Karpas-422 (cell line): Measurements from ENCODE around the genes DLX3 and LRRC59.

- PRO-cap: no peak
- RAMPAGE, long total RNA: no peak
Observed at GRCh38 chr17:49833216-49833716, 14.6 kb downstream of the TAC4 start.

DNA sequence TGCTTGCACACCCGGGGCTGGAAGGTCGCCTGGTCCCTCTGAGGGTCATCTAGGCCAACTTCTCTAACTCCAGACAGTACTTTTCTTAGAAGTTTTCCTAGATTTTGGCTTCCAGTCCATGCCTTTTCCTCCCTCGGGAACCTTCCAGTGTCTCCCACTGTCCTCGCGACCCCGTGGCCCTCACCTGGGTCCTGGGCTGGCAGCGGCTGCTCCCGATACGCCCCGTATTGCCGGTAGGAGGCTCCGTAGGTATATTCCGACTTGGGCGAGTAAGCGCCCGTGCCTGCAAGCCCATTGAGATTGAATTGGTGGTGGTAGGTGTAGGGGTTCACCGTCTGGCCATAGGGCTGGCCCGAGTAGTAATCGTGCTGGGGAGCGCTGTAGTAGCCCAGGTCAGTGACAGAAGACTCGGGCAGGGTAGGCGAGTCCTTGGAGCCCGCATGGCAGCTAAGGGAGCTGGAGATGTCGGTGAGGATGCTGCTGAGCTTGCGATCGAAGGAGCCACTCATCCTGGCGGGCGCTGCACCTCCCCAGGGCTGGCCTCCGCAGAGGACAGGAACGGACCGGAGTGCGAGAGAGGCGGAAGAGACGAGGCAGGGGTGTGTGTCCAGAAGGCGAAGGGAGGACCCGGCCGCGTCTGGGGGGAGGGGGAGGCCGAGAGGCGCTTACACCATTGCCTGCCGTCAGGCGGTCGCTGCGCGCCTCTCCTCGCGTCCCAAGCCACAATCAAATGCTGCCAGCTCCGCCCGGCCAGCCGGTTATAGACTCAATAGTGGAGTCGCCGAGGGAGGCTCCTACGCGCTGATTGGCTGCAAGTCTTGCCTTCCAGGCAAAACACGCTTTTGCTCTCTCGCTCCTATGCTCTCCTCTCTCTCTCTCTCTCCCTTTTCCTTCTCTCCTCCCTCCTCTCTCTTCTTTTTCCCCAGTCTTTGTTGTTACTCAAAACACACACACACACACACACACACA lies at the start of gene DLX3:
TSS of gene DLX3 (minus strand) at position 735 of the 969 bp plus-strand sequence.
- PRO-cap: no peak
- RAMPAGE, long total RNA: no peak

DNA sequence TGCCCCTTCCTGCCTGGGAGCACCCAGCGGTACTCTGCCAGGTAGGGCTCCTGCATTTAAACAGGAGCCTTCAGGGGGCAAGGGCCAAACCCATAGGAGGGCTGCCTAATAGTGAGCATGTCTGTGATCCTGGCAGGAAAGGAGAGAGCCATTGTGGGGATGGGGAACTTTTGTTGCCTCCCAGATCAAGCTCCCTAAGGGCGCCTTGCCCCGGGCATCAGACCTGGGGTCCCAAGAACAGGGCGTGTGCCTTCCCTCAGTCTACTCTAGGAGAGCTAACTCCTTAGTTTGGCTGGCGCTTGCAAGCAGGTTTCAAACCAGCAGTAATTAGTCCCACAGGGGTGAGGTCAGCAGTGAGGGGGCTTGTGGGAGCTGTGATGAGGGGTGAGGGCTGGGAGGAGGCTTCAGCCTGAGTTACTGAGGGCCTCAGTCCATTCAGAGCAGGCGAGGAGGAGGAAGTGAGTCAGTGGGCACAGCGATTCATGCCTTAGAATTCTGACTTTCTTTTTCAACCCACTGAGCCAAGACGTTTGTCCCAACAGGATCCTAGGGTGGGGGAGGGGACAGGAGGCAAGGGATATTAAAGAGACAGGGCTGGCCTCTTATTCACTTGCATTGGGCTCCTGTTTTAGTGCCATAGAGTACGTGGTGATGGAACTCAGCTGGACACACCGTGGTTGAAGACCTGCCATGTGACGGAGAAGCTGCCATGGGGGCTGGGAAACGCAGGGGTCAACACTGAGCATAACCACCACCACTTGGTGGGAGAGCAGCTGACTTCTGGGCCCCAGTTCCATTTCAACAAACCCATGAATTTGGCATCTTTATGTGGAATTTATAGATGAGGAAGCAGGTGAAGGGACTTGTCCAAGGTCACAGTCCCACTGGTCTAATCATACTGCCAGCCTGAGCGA lies 8.4 kb upstream of the ITGA3 start:
- PRO-cap: no peak
- RAMPAGE, long total RNA: no peak

DNA sequence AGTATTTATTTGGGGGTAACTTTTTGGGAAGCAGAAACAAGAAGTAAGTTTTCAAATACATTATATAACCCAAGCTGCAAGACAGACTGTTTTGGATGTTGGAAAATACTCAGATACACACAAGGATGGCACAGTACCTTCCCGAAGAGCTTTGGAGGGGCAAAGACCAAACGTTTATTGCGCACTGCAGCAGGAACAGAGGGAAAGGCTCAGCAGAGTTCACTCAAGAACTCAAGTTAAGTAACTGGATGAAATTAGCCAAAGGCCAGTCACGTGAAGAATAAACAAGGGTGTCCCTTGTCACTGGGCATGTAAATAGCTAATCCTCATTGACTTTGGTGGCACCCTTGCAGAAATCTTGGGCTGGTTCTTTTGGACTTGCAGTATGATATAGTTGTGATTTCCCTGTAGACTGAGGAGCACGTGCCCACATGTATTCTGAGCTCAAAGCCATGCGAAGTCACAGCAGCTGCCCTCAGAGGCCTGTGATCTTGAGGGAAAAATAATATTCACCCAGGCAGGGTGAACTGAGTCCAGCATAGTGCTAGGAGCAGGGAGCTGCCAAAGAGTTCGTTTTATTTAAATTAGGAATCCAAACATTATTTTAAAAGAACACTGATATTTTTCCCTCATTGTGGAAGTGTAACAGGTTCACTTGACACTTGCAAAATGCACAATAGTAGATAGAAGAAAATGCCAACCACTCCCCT lies 2.9 kb downstream of the PDK2 start:
- PRO-cap: no peak
- RAMPAGE, long total RNA: no peak

- PRO-cap: no peak
- RAMPAGE, long total RNA: no peak
Observed at GRCh38 chr17:50114714-50115613, 15.0 kb downstream of the SAMD14 start.

DNA sequence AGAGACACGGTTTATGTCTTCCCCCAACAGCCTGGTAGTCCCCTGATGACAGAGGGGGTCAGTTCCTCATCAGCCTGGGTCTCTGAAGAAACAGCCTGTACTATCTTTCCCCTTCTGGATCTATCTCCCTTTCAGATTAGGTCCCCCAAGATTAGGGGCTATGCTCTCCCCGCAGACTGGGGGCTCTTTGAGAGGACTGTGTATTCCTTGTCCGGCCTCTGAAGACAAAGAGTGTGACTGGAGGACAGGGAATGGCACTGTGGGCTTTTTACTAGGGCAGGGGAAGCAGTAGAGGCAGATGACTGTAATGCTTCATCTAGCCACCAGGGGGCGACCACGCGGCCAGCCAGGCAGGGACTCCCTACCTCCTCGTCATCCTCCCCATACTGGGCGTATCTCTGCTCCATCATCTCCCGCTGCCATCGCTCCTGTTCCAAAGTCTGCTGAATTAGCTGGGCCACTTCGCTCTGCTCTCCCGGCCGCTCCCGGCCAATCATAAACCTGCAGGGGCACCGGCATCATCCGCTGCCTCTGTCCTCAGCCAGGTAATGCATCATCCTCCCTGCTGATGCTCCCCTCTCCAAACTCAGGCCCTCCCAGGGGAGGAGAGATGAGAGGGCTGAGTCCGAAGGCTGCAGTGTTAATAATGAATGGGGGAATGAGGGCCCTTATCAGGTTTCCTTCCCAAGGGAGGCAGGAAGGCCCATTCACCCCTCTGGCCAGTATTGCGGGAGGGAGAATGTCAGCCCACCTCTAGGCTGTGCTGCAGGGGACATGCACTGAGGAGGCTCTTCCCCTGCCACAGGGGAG lies 10.0 kb upstream of the SAMD14 start:
- PRO-cap: no peak
- RAMPAGE, long total RNA: no peak

DNA sequence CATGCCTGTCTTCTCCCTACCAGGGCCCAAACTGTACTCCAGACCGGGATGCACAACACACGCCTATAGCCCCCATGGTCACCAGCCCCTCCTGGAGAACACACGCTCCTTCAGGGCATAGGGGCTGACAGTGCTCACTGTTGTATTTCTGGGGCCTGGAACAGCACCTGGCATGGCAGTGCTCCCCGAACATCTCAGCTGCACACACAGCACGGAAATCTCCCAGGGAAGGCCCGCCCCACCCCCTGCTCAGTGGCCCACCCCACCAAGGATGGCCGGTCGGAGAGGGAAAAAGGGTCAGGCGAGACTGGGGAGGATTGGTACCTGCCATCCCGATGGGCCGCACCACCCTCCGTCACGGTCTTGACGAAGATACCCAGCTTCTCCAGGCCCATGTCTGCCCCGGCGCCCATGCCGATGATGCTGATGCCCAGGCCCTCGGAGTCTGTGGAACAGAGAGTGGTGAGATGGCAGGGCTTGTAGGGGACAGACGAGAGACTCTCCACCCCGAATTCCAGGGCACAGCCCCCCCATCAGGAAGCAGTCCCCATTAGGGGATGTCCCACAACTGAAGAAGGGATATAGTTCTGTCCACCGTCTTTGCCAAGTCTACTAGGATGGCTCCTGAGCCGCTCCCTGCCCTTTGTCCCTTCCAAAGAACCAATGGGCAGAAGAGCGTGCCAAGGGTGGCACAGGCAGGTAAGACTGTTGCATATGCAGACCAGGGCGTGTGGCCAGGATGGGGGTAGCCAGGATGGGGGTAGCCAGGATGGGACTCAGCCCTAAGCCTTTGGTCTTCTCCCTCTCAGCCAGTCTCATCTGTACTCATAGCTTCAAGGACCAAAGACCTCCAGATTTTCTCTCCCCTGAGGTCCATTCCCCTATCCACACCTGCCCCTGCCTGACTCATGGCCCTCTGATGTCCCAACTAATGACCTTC lies 6.9 kb downstream of the PPP1R9B start:
- PRO-cap: no peak
- RAMPAGE, long total RNA: no peak

DNA sequence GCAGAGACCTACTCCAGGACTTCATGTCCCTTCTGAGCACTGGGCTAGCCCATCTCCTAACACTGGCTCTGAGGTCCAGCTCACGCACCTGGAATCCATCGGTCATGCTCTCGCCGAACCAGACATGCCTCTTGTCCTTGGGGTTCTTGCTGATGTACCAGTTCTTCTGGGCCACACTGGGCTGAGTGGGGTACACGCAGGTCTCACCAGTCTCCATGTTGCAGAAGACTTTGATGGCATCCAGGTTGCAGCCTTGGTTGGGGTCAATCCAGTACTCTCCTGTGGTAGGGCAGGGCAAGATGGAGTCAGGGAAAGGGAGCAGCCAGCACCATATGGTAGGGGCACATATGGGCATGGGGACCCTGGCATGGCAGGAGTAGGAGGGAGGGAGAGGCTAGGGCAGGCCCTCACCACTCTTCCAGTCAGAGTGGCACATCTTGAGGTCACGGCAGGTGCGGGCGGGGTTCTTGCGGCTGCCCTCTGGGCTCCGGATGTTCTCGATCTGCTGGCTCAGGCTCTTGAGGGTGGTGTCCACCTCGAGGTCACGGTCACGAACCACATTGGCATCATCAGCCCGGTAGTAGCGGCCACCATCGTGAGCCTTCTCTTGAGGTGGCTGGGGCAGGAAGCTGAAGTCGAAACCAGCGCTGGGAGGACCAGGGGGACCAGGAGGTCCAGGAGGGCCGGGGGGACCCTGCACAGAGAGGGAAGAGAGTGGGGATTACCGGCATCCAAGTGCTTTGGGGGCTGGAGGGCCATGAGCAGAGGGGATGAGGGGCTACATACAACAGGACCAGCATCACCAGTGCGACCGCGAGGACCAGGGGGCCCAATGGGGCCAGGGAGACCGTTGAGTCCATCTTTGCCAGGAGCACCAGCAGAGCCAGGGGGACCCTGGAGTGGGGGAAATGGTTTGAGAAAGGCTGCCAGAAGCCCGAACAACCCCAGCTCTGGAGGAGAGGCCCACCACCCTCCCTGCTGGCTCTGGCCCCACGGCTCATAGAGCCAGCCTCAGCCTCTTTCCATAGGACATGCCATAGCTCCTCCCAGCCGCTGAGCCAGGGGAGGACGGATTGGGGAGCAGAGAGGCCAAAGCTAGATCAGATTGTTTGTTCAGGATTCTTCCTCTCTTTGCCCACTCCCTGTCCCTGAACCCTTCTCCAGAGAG lies 14.8 kb downstream of the COL1A1 start:
- PRO-cap: no peak
- RAMPAGE, long total RNA: no peak

- PRO-cap: no peak
- RAMPAGE, long total RNA: no peak
Observed at GRCh38 chr17:50210775-50211327, 9.4 kb upstream of the COL1A1 start.

GRCh38 chr17:50270973-50271757 lies 3.1 kb upstream of the TMEM92 start:
- PRO-cap: no peak
- RAMPAGE, long total RNA: no peak

DNA sequence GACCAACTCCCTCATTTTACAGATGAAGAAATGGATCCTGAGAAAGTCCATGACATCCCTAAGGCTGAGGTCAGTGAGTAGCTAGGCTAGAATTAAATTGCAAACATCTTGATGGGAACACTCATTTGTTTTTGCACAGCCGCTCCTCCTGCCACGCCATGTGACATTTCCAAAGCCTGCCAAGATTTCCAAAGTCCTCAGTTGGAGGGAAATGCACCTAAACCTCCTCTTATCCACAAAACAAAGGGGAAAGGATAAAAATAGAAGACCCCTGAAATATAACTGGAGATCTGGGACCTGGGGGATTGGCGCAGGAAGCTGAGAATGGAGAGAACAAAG lies 15.0 kb downstream of the TMEM92 start:
- PRO-cap: no peak
- RAMPAGE, long total RNA: no peak

GRCh38 chr17:50396969-50397784 lies at the start of gene LRRC59:
LRRC59 (minus strand) TSS chr17:50397523.
- PRO-cap: bidirectional peak, plus-strand start at chr17:50397635, minus-strand start at chr17:50397500
- RAMPAGE, long total RNA: start-site peak on the minus strand at chr17:50397474-50397508, 114 and 24 reads in 2 replicates

DNA sequence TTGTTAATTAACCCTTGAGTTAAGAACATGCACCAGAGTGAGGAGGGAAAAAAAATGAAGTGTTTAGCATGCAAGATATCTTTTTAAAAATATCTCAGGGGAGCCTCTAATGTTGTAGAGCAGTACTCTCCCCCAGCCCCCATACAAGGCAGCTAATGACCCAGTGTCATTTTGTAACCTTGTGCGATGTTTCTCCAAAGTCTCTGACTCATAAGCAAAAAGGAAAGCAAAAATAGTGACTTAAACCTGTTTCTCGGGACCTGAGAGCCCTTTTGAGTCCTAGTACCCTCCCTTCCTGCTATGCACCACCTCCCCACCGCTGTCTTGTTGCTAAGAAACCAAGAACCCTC lies 2.8 kb downstream of the MYCBPAP start:
- PRO-cap: no peak
- RAMPAGE, long total RNA: no peak

DNA sequence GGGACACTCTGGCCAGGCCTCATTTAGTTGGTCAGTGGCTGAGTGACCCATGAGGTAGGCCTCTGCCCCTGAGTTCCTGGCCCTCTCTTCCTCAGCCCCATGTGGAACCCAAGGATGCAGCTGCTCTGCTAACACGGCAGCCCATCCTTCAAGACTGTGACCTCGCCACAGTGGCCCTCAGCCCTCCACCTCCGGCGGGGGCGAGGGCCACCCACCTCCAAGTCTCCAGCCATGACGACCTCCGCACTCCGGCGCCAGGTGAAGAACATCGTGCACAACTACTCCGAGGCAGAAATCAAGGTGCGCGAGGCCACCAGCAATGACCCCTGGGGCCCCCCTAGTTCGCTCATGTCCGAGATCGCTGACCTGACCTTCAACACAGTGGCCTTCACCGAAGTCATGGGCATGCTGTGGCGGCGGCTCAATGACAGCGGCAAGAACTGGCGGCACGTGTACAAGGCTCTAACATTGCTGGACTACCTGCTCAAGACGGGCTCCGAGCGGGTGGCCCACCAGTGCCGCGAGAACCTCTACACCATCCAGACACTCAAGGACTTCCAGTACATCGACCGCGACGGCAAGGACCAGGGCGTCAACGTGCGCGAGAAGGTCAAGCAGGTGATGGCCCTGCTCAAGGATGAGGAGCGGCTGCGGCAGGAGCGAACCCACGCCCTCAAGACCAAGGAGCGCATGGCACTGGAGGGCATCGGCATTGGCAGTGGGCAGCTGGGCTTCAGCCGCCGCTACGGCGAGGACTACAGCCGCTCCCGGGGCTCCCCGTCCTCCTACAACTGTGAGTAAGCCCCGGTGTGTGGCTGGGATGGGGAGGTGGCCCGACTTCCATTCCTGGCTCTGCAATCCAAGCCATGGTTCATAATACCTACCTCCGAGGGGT lies 4.0 kb downstream of the EPN3 start:
- PRO-cap: no peak
- RAMPAGE, long total RNA: no peak

GRCh38 chr17:50721034-50721552 lies 1.7 kb downstream of the LUC7L3 start:
- PRO-cap: no peak
- RAMPAGE, long total RNA: no peak

GRCh38 chr17:50746391-50746848 lies 20.9 kb downstream of the ANKRD40CL start:
- PRO-cap: no peak
- RAMPAGE, long total RNA: no peak

- PRO-cap: no peak
- RAMPAGE, long total RNA: no peak
Observed at GRCh38 chr17:50834420-50835442, 655 bp upstream of the WFIKKN2 start.

DNA sequence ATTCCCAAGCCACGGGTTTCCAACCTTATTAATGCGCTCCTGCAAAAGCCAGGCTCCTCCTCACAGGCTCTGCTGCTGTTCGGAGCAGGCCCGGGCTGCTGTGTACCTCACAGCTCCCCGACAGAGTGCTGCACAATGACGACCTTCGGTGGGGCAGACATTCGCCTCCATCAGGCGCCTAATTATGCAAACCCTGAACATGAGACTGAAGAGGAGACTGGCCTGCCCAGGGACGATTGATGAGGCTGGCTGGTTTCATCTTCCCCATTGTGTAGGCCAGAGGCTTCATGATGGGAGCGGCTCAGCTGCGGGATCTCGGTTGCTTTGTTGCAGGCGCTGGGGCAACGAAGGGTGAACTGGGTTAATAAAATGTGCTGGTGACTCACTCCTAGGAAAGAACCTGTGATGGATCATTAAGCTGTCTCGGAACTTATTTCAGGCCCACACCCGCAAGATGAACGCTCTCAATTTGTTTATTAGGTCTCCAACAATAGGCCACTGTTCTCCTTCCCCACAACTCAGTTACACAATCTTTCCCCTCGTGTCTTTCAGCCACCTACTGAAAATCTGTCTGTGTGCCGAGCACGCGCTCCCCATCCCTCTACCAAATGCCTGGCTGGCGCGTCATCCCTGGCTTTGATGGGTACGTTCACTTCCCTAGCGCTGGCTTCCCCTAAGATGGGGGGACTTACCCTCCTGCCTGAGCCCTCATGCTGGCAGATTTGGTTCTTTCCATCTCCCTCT lies 27.2 kb upstream of the TOB1 start:
- PRO-cap: no peak
- RAMPAGE, long total RNA: no peak

DNA sequence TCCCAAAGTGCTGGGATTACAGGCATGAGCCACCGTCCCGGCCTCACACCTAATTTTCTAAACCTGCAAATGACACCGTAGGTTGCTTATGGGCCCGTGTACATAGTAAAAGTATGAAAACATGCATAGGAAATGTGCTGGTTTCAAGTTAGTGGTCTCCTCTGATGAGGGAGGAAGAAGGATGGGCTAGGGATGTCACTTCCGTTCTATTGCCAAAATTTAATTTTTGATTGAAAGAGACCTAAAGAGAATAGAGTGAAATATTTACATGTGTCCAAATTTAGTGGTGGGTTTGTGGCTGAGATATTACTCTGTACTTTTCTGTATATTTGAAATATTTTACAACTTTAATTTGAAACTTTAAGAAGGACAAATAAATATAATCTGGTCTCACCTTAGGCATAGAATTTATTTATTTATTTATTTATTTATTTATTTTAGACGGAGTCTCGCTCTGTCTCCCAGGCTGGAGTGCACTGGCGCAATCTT lies 47.8 kb upstream of the TOB1 start:
- PRO-cap: no peak
- RAMPAGE, long total RNA: no peak

GRCh38 chr17:50935233-50935812 lies 69.2 kb upstream of the TOB1 start:
- PRO-cap: no peak
- RAMPAGE, long total RNA: no peak